Frontal cortex (tissue), 2 donors: ENCODE results near the genes MRLN, TMEM26 and ZNF365.

DNA sequence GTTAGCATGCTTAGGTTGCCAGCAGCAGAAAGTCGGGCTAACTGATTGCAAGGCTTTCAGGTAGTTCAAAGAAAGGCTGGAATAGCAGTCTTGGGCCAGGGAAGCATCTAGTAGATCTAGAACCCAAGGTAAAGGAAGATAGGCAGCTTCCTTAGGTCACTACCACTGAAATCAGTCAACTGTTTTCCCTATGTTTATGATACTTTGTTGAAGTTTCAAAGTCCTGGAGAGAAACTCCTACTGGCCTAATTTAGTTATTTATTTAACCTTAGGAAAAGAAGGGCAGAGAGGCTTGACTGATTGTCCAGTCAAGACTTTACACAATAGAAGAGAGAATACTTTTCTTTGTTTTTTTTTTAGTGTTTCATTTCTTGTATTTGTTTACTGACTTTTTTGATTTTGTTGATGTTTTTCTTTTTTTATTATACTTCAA is 139.0 kb upstream of the PHYHIPL start:
- RAMPAGE, long total RNA = no peak

DNA sequence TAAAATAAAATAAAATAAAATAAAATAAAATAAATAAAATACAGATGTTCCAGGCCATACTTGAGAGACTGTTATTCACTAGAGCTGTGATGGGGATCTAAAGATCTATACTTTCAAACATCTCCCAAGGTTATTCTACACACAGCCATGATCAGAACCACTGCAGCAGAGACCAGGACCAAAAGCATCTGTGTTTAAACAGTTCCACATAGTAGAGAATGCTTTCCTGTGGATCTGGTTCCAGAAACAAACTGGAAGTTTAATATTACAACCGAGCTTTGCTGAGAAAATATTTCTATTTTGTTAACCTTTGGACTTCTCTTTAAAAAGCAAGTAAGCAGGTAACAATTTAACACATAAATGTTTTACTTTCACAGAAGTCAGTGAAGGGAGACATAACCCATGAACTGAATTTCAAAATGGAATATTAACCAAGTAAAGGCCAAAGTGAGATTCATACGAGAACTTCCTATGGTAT is 98.7 kb upstream of the PHYHIPL start:
- RAMPAGE, long total RNA = no peak

GRCh38 chr10:59366153-59366514 is 3.8 kb upstream of the FAM13C start:
- RAMPAGE, long total RNA = no peak

DNA sequence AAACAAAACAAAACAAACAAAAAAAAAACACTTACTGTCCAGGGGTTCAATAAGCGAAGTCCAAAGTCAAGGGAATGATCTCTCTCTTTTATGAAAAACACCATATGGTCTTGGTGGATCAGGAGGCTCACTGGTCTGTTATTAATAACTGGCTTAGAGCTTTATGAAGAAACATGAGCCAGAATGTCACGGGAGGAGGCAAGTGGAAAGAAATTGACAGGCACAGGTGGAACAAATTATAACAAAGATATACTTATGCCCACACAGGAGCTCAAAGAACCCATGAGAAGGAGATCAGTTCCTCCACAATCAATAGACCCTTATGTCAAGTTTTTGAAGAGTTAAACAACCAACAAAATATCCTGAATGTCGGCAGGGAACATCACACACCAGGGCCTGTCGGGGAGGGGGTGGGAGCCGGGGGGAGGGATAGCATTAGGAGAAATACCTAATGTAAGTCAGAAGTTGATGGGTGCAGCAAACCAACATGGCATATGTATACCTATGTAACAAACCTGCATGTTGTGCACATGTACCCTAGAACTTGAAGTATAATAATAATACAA is at the start of gene MRLN:
Gene MRLN, minus strand, starts transcription at position 137 of the 566 bp plus-strand sequence.
- RAMPAGE, long total RNA = no peak

DNA sequence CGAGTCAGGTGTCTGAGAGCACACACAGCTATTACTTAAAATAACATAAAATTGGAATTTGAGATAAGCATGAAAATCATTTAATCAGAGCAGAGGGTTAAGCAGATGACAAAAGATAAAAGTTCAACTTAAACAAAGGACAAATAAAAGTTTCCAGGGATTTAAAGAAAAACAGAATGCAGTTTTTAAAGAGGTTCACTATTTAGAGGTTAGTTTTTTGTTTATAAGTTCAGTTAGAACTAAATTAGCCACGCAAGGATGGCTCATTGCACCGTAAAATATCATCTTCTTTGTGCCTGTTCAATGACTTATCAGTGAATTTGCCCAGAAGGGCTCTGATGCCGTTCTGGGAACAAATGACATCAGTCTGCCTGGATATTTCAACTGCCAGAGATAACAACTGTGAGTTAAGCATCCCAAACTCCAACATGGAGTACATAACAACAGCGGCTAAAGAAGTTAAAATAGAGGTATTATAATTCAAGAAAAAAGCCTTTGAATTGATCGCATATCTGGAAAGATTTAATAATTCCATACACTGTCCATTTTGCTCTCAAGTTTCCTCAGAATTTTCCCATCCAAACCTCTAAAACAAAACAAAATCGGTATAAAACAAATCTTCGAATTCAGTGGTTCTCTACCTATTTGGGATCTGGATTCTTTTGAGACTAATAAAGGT is 107.7 kb downstream of the ANK3 start:
- RAMPAGE, long total RNA = no peak

DNA sequence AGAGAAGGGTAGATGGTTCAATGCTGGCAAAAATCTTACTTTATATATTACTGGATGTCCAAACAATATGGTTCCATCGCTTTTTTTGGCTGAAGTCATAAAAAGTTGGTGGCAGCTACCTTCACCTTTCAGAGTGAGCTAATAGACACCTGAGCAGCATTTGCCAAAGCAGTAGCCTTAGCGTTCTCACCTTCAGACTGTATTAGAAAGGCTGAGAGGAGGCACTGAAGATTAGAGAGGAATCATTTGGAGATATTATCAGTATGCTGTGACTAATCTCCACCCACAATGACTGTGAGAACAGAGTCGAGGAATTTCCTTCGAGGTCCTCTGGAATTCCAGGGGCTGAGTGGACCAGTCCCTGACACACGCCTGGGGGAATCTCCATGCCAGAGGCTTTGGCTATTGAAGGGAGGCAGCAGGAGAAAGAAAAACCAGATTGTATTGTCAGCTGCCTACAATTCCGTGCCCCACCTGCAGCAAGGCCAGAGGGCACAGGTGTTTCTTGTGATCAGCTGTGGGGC is 25.0 kb upstream of the ANK3 start:
- RAMPAGE, long total RNA = no peak

DNA sequence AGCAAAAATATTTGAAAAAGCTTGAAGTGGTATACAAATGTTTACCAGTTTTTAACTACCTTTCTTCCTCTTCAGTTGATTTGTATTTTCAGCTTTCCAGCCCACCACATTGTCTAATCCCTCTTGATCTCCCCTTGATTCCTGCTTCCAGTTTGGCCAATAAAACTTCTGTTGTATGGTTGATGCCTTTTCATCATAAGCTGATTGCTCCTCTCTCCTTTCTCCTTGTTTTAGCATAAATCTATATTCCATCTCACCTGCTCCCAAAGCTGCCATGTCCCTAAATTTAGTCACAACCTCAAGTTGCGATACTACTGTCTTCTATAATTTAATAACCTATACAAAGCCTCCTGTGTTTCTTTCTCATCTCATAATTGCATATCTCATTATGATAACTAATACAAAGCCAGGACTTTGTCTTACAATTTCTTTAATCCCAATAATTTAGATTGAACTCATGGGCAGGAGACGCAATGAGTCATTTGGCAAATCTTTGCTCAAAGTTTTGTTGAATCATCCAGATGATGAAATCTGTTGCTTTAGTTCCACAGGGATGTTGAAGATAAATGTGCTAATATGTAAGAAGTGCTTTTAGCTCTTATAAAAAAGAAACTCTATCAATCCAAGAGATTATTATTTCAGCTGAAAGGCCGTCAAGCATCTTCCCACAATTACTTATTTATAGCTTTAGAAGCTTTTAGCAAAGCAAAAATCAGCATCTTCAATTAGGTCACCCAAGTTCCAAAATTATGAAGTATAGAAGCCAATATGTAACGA is 36.6 kb upstream of the ANK3 start:
- RAMPAGE, long total RNA = no peak

- RAMPAGE, long total RNA = no peak
These were observed 108.4 kb upstream of the ANK3 start for GRCh38 chr10:60498062-60498552.

- RAMPAGE, long total RNA = no peak
These were observed 69.6 kb upstream of the CDK1 start for GRCh38 chr10:60708597-60709063.

DNA sequence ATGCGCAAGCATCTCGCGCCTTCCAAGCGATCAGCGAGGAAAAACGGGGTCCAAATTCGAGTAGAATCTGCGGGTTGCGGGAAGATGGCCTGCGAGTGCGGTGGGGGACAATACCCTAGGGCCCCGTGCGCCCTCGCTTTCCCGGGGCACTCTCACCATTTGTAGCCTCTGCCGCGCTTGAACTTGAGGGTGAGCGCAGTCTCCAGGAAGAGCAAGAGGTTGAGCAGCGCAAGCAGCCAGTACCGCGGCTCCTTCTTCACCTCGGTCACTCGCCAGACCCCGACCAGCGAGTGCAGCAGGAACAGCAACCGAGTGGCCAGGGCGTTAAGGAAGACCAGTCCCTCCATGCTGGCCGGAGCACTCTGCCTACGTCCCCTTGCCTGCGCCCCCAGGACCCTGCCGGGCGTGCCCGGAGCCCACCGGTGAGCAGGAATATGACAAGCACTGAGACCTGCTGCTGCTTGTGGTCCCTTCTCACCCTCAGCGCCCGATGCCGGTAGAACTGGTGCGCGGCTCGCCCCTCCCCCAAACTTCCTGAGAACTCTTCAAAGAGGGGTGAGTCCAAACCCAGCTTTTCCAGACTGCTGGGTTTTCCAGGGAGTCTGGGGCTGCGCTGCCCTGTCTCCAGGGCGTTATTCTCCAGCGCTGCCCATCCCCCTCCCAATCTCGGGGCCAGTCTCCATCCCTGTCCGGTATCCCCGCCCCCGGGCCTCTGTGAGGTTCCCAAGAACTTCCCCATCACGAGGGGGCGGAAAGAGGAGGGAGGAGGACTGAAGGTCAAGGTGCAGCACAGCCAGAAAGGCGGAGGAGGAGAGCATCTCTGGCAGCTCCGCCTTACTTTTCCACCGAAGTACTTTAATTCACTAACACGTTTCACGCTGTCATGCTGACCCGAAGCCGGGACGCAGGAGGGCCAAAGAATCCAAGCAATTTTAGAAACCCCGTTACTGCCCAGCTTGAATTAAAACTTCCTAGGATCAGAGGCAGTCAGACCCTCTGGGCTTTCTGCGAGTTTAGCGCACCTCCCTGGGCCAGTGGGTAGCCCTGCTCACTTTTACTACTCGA is at the start of gene TMEM26:
Gene TMEM26, minus strand, starts transcription at position 647 of the 1,065 bp plus-strand sequence.
- RAMPAGE, long total RNA = no peak

DNA sequence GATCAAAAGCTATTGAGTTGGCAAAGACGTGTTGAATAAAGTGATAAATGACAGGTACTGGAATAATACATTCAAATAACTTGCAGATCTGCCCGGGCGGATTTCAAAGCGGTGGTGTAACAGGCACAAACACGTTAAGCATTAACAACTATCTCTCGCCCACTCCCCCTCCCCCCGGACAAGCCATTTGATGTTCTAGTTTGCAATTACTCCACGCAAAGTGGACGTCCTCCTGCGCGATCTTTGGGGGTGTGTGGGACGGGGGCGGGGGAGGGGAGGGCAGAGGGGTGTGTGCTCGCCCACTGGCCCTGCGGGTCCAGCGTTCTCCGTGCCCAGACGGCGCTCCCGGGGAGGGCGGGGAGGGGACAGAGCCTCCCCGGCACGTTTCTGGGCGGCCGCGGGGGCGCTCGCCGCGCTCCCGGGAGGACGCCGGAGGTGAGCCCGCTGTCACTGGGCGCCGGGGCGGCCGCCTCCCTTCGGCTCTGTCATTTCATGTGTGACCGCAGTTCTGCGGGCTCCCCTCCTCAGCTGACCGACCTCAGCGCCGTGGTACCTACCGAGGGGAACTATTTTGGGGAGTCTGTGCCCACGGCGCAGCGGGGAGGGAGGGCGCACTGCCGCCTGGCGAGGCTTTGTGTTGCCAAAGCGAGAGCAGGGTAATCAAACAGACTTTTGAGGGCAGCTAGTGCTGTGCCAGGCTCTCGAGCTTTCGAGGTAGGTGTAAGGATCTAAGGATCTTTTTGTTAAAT is 1.6 kb downstream of the ARID5B start:
- RAMPAGE, long total RNA = no peak

DNA sequence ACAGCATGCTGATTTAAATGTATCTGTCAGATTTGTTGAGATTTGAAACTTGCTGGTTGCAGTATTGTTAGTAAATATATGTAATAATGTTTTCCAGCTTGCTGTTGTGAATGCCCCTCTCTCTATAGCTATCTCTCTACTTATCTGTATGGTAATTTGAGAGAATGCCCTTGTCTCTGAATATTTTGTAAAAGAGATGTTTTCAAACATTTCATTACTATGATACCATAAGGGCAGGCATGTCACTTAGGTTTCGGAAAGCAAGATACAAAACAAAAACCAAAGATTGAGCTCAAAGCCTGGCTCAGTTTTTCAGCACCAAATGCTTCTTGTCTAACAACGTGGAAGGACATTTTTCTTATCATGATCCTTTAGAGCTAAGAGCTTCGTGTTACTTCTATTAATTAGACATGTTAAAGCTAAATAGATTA is 148.8 kb downstream of the ARID5B start:
- RAMPAGE, long total RNA = no peak

DNA sequence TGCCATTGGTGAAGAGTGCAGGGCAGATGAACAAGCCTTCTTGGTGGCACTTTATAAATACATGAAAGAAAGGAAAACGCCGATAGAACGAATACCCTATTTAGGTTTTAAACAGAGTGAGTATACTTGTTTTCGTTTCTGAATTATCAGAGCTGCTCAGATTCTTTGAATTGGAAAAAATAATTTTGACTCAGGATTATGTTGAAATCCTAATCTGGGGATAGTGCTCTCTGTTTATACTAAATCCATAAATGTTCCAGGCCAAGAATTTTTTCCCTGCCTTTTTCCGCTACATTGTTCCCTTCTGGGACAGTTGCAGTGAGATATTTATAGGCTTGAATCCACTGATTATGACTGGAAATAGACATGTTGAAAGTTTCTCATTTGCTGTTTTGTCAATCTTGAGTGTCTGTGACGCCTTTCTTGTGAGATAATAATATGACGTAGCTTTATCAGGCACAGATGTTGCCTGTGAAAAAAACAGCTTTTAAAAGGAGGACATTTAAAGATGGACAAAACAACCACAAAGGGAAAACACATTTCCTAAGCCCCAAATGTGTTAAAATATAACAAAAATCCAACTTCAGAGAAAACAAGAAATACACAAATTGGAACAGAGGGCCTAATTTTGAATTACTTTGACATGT is 155.8 kb downstream of the ARID5B start:
- RAMPAGE, long total RNA = no peak

DNA sequence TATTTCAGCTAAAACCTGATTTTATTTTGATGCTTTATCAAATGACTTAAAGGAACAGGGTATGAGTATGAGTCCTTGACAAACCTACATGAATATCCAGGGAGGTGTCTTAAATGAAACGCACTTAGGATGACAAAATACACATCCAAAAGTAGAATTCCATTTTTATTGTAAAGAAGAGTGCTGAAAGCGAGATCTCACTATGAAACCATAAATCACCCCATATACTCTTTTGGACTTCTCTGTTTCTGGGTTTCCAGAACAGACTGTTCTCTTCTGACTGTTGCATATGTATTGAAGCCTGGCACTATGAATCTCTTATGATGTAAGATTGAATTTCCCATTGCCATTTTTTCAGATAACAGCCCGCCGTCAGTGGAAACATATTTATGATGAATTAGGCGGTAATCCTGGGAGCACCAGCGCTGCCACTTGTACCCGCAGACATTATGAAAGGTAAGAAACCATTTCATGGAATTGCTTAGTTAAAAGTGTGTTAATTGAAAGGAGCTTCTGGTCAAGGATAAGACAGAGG is 167.9 kb downstream of the ARID5B start:
- RAMPAGE, long total RNA = no peak

DNA sequence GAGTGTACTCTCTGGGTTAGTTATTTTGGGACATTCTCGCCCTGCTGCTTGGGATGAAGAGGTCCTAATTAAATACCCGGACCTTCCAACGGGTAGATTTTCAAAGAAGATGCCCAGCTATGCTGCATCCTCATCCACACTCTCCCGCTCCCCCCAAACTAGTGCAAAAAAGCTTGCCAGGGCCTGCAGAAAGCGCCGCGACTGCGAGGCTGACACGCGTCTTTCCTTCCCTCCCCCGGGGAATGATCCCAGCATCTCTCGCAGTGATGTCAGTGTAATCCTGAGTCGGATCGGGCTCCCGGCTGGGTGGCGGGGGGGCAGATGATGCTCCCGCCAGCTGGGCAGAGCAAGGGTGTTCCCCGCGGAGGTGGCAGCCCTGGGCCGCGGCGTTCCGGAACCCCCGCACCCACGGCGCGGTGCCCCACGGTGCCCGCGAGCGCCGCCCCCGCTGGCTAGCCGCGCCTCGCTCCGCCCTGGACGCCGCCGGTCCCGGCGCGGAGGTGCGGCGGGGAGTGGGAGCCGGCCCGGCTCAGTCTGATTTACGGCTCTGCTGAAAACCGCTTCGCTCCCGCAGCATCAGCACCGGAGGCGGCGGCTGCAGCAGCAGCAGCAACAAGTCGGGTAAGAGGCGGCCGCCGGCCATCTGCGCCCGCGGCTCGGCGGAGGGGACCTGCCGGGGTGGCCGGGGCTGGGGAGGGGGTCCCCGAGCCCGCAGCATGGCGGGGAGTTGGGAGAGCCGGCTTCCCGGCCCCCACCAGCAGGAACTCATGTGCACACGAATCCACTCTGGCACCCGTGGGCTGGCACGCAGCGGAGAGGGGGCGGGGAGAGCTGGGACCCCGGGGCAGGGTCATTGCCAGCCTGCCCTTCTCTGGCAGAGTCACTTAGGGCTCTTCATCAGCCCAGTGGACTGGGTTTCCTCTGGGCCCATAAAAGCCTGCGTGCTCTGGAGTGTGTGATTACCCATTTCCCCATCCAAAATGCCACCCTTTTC is at the start of gene ZNF365:
Gene ZNF365, plus strand, starts transcription at position 532 of the 994 bp plus-strand sequence.
- RAMPAGE, long total RNA = no peak

DNA sequence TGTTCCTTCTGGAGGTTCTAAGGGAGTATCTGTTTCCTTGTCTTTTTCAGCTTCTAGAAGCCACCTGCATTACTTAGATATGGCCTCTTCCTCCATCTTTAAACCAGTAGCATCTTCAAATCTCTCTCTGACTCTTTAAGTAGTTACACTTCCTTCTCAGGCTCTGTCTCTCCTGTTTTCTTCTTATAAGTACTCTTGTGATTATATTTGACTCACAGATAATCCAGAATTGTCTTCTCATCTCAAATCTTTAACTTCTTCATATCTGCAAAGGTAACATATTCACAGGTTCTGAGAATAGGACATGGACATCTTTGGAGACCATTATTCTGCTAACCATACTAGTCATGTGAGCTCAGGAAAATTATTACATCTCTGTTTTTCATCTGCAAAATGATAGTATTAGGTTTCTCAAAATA is 145.2 kb downstream of the ZNF365 start:
- RAMPAGE, long total RNA = no peak

- RAMPAGE, long total RNA = no peak
These were observed 147.1 kb upstream of the ADO start for GRCh38 chr10:62657387-62657895.

DNA sequence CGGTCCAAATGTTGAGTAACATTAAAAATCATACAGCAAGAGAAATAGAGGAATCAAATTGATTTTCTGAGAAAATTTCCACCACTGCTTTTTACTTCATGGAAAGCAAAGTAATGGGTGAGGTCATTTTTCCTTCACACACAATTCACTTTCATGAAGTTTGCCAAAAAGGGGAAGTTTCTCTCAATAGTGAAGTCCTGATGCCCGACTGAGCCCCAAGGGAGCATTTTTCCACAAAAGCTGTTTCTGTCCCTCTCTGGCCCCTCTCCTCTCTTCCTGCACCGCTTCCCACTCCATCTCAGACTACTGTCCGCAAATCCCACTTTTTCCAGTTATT is 61.8 kb upstream of the ADO start:
- RAMPAGE, long total RNA = no peak

DNA sequence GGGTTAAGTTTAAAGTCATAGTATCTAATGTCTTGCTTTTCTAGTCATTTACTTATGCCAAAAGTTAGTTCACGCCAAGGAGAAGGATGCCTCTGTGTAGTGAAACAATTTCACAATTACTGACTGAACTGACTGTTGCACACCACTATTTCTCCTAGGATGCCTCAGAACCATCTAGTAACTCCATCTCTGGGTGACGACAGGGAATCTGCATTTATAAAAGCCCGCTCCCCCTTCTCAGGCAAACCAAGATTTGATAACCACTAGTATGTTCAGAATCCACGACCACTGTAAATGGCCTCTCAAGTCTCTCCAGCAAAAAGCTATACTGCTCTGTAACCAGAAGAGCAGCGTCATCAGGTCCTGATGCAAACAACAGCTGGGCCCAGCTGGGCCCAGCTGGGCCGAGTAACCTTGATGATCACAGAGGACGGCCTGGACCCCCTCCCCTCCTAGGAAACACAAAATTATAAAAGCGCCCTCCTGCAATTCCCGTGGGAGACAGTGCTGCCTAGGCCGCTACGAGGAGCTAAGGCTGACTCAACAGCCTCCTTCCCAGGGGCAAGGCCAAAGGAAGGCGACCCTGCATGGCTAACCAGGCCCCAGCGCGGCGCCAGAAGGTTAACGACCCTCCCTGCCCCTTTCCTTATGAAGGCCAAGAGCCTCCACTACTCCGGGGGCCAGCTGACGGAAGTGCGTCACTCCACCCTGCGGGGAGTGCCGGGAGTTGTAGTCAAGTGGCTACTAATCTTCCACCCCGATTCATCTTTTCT is 539 bp upstream of the ADO start:
- RAMPAGE, long total RNA = no peak

DNA sequence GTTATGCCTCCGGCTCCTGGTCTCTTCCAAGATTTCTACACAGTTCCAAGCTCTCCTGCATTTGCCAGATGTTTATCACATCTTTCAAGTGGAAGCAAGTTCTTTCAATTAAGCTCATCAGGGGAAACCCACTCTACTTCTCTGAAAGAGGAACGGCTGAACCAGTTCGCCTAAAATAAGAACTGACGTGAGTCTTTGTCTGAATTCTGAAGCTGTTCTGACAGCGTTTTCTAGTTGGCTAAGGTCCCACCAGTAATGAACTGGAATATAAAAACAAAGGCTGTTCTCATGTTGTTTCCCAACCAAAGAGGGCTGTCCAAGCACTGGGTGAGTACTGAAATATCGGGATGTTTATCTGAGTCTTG is 140.8 kb upstream of the NRBF2 start:
- RAMPAGE, long total RNA = no peak